Metastatic Lung Carcinoma in the Adrenal Gland (tissue), 1 donor: Measurements from ENCODE around the genes SMG9, ZNF404 and ZNF285.

DNA sequence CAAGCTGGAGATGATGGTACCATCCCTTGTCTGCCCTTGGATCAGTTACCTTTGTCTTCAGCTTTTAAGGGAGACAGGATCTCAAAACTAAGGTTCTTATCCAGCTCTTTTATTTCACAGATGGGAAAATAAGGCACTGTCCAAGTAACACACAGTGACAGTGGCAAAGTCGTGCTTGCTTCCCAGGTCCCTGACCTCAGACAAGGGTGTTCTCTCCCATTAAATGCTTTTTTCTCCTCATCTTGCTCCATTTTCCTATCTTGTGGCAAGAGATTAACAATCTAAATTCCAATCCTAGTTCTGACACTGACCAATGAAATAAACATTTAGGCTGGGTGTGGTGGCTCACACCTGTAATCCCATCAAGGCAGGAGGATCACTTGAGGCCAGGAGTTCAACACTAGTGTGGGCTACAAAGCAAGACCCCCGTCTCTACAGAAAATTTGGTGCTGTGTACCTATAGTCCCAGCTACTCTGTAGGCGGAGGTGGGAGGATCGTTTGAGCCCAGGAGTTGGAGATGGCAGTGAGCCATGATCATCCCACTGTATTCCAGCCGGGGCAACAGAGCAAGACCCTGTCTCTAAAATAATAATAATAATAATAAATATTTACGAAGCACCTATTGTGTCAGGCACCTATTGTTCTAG lies 6.8 kb downstream of the IRGQ start:
- PRO-cap, result no peak

GRCh38 chr19:43619767-43620159 lies 334 bp upstream of the ZNF428 start:
- PRO-cap, result bidirectional peak, plus-strand start at chr19:43620082, minus-strand start at chr19:43619929

DNA sequence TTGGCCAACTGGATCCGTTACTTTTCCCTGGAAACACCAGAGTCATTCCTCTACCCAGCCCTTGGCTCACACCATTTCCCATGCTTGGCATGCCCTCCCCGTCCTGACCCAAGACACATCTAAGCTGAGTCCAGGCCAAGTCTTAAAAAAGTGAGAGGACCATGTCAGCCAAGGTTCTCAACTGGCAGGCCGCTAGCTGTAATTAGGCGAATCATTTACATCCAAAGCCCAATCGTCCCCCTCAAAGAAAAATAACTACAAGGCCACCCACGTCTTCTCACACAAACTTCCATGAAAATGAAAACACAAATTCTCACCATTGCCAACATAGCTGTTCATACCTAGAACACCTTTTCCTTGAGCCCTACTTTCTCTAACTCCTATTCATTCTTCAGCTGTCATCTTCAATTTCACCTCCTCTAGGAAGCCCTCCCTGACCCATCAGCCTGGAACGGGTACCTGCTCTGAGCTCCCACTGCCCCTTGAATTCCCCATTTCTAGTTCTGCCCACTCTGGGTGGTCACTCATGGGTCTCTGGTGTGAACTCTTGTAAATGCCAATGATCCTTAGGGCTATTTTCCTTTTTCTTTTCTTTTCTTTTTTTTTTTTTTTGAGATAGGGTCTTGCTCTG lies 11.3 kb downstream of the PLAUR start:
- PRO-cap, result no peak

DNA sequence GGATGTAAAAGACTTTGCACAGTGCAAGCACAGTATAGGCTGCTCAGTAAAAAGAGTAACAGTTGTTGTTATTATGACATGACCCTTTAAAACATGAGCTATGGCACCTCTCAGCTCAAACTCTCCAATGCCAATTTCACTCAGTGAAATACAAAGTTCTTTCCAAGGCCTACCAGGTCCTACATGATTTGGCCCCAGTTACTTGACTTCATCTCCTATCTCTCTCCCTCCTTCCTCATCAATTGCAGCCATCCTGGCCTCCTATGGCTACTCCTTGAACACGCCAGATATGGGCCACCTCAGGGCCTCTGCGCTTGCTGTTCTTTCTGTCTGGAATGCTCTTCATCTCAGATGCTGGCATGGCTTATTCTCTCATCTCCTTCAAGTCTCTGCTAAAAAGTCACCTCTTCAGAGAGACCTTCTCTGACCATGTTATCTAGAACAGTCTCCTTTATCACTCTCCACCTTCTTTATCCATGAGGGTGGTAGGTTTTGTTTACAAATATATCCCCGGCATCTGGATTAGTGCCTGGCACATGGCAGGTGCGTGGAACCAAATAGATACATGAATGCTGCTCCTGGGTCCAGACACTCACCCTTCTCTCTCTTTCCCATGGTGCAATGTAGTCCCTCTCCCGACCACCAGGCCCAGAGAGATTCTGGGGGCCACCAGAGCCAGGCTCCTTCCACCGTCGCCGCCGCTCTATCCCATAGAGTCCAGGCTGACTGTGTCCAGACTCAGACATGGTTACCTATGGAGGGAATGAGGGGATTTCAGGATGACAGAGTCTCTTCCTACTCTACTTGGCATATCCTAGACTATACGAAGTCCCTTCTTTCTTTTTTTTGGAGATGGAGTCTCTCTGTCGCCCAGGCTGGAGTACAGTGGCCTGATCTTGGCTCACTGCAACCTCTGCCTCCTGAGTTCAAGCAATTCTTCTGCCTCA lies 4.5 kb downstream of the SMG9 start:
- PRO-cap, result no peak

- PRO-cap, result bidirectional peak, plus-strand start at chr19:43755088, minus-strand start at chr19:43754962
Measured at GRCh38 chr19:43754822-43755458, at the start of gene SMG9. Gene SMG9, minus strand, starts transcription at chr19:43754962.

DNA sequence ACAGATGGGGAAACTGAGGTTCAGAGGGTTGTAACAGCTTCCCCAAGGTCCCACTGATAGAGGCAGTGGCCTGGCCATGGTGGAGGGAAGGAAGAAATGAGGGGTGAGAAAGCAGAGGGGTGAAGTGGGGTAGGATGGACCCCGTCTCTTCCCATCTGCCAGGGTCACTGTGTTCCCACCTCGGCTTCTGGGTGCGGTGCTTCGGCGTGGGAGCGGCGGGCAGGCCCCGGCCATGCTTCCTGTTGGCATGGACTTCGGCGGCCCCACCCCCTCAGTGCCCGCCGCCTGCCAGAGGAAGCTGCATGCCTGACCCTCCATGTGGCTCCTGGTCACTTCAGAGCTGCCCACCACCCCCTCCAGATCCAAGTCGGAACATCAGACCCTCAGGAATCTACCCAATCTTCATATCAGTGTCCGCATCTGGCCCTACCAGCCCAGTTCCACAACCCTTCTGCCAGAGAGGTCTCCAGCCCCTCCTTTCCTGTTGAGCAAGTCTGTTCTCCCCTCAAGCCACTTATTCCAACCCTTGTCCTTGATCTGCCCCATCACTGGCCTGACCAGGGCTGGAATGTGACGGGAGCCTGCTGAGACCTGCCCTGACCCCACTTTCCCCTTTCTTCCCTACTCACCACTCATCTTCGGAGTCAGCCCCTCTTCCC lies 1.6 kb downstream of the KCNN4 start:
- PRO-cap, result bidirectional peak, plus-strand start at position 274 of the sequence, minus-strand start at position 244 of the sequence

- PRO-cap, result no peak
Measured at GRCh38 chr19:43883814-43884369, at the start of gene ZNF404. Gene ZNF404, minus strand, starts transcription at chr19:43883964.

DNA sequence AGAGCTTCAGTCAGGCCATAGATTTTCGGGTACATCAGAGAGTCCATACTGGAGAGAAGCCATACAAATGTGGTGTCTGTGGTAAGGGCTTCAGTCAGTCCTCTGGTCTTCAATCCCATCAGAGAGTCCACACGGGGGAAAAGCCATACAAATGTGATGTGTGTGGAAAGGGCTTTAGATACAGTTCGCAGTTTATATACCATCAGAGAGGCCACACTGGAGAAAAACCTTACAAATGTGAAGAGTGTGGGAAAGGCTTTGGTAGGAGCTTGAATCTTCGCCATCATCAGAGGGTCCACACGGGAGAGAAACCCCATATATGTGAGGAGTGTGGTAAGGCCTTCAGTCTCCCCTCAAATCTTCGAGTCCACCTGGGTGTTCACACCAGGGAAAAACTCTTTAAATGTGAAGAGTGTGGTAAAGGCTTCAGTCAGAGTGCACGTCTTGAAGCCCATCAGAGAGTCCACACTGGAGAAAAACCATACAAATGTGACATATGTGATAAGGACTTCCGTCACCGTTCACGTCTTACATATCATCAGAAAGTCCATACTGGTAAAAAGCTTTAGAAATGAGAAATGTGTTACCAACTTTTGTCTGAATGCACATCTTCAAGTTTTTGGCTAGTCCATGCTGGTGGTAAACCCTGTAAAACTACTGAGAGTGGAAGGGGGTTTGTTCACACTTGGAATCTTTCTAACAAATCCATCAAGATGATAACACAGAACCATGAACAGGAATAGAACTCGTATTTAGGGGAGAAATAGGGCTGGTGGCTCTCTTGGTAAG lies 23.2 kb upstream of the ZNF233 start:
- PRO-cap, result no peak

GRCh38 chr19:44367062-44367632 lies 10.7 kb upstream of the ZNF112 start:
- PRO-cap, result no peak

DNA sequence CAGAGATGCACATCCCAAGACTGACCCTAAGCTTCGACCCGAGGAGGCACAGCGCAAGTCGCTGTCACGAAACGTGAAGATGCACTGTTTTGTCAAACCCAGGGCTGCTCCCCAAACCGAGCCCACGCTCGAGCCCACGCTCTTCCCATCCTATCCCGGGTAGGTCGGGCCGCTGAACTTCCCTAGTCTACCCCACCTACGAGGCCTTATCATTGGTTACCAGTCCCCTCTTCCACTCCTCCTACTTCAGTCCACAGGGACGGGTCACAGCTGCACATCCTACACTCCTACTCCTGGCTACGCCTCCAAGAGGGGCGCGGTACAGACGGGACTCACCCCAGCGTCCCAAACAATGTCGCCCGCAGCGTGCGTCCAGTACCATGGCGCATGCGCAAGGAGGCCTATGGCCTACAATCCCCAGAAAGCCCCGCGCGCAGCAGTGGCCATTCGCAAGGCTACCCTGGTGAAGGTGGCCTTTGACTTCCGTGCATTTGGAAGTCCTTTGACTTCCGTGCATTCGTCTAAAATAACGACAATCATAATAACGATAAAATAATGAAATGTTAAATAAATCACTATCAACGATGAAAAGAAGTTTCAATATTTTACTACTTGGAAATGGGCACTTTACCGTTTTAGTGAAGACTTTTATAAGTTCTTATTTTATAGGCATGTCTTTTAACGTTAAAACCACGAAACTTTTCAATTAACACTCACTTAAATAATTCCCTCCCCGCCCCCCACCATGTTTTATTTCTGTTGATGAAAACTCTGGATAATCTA lies at the start of gene ZNF285:
TSS of gene ZNF285 (minus strand) at position 377 of the 783 bp plus-strand sequence.
- PRO-cap, result no peak

- PRO-cap, result no peak
Measured at GRCh38 chr19:44410108-44410394, 8.6 kb upstream of the ZNF285 start.

DNA sequence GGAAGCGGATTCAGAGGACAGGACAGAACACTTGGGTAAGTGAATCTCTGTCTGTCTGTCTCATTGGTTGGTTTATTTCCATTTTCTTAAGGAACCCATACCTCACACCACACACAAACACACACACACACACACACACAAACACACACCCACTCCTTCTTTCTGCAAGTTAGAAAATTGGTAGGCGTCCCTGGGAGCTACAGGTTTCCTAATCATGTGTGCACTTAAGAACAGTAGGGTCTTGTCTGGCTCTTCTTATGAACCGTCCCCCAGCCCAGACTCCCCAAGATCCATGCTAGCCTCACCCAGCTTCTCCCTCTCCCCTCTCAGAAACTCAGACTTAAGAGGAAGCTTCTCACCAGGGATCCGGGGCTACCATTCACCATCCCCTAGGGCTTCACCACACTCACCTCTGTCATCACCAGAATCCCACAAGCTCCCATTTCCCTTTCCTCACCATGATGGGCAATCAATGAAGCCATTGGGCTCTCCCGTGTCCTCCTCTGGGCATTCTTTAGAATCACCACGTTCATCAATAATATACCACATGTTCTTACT lies 14.4 kb upstream of the ZNF285 start:
- PRO-cap, result no peak

DNA sequence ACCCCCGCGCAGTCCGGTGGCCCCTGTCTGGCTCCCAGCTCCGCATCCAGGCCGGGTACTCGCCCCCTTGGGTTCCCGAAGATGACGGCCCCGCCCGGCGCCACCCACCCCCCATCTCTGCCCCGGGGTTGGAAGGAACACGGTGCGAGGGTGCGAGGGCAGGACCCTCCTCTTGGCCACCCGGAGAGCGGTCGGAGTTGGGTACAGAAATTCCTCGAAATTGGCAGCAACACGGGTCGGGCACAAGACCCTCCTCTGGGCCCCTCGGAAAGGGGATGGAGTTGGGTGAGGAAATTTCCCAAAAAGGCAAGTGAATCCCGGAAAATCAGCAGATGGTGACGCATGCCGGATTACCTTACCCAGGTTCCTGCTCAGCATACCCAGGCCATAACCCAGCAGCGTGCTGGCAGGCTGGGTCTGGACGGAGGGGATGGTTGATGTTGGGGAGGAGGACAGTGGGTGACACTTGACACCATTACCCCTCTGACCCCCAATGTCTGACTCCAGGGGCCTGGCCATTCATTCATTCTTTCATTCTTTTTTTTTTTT lies 547 bp downstream of the PVR start:
- PRO-cap, result no peak

DNA sequence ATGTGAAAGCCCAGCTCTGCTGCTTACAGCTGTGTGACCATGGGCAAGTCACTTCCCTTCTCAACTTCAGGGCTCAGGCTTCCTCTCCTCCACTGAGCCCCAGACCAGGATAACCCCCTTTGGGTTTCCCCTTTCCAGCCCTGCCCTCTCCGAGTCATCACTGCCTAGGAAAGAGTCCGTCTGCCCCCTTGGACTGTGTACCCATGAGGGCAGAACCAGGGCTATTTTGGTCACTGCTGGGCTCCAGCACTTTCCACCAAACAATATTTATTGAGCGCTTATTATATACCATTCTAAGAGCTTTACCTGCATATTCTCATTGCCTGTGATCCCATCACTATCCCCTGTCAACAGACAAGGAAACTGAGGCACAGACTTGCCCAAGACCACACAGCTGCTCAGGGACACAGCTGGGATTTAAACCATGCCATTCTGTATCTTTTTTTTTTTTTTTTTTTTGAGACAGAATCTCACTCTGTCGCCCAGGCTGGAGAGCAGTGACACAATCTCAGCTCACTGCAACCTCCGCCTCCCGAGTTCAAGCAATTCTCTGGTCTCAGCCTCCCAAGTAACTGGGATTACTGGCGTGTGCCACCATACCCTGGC lies 5.4 kb downstream of the PVR start:
- PRO-cap, result no peak

GRCh38 chr19:44691950-44692706 lies 6.8 kb upstream of the CEACAM16 start:
- PRO-cap, result bidirectional peak, plus-strand start at chr19:44692290, minus-strand start at chr19:44692212

DNA sequence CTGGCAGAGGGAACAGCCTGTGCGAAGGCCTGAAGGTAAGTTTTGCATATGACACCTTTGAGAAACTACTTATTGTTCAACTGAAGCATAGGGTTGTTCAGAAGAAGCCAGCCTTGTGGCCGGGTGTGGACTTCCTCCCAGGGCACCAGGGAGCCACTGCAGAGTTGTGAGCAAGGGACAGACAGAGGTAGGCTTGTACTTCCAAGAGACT lies 24.6 kb downstream of the CEACAM16 start:
- PRO-cap, result no peak

GRCh38 chr19:44774619-44774965 lies 3.1 kb upstream of the CBLC start:
- PRO-cap, result no peak

DNA sequence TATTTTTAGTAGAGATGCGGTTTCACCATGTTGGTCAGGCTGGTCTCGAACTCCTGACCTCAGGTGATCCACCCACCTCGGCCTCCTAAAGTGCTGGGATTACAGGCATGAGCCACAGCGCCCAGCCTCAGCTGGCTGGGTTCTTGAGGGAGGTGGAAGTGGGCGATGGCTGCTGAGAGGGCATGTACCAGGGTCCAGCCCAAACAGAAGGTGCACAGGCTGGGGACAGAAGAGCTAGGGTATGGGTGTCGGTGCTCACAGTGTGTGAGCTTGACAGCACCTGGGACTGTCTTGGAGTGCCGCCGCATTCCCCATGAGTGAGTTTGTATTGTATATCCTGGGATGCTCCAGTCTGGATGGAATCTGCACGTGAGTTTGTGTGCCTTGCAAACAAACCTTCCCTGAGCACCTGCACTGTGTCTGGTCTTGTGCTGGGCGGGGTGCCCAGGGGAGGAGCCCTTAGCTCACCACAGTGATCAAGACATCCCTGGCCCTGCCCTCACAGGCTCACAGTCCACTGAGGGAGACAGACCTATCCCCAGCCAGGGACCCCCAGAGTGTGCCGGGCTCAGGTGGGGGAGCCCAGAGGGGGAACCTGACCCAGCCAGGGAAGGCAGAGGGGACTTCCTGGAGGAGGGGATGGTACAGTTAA lies 1.9 kb upstream of the BCAM start:
- PRO-cap, result unidirectional peak, plus-strand start at position 504 of the sequence

GRCh38 chr19:44847460-44848112 lies 1.5 kb downstream of the NECTIN2 start:
- PRO-cap, result bidirectional peak, plus-strand start at chr19:44847702, minus-strand start at chr19:44847620; bidirectional peak, plus-strand start at chr19:44848030, minus-strand start at chr19:44847907

GRCh38 chr19:44857668-44858319 lies 11.7 kb downstream of the NECTIN2 start:
- PRO-cap, result no peak